ENCODE measurements around a stretch of chr18.

- RRBS: no CpG with 5 or more reads among the region's 1 CpG
Observed at GRCh38 chr18:31278653-31279153, 39.3 kb upstream of the DSG1 start.

DNA sequence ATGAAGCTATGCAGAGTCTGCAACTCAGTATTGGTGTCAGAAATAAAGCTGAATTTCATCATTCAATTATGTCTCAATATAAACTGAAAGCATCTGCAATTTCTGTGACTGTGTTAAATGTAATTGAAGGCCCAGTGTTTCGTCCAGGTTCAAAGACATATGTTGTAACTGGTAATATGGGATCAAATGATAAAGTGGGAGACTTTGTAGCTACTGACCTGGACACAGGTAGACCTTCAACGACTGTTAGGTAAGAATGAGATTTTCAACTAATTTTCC lies 18.3 kb downstream of the DSG1 start:
- RRBS: no CpG with 5 or more reads among the region's 2 CpGs

- RRBS: no CpG with 5 or more reads among the region's 5 CpGs
Observed at GRCh38 chr18:31546099-31546667, 45.5 kb upstream of the TTR start.

- RRBS: no CpG with 5 or more reads among the region's 4 CpGs
Observed at GRCh38 chr18:32040767-32041454, 22.3 kb downstream of the RNF125 start.

DNA sequence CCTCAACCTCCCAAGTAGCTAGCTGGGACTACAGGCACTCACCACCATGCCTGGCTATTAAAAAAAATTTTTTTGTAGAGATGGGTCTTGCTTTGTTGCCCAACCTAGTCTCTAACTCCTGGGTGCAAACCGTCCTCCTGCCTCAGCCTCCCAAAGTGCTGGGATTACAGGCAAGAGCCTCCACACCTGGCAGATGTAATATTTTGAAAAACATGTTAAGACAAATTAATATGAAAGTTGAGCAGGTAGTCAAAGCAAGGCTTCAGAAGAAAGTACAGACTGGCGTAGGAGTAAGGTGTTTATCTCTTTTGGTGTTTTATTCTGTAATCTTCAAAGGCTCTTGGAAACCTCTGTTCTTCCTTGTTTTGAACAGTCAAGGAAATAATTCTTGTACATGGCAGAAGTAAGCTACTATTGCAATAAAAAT lies 5.2 kb downstream of the RNF138 start:
- RRBS: no CpG with 5 or more reads among the region's 2 CpGs

DNA sequence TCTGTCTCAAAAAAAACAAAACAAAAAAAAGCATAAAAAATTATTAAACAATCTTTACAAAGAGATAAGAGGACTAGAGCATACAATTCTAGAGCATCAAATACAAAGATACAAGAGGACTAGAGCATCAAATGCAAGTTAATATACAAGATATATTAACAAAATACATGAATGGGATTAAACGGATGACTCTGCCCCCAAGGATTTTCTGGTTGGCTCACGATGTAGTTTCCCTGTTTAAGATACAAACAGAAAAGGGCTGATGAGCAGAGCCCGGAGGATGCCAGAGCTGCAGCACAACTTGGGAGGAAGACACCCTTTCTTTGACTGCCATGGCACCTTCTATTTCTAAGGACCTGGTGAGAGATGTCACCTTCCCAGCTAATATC lies 93.7 kb downstream of the MEP1B start:
- RRBS: no CpG with 5 or more reads among the region's 3 CpGs

- RRBS: no CpG with 5 or more reads among the region's 4 CpGs
Observed at GRCh38 chr18:32349695-32350111, 121.0 kb downstream of the GAREM1 start.

GRCh38 chr18:32350877-32351264 lies 119.8 kb downstream of the GAREM1 start:
- RRBS: no CpG with 5 or more reads among the region's 1 CpG

- RRBS: no CpG with 5 or more reads among the region's 8 CpGs
Observed at GRCh38 chr18:32469190-32469646, 1.5 kb downstream of the GAREM1 start.

DNA sequence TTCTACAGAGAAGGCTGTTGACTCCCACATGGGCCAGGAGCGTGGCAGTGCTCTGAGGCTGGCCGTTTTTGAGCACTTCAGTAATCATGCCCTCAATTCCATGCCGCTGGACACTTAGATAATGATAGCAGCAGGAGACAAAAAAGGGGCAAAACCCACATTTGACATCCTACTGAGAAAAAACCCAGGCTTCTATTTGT lies 51.8 kb downstream of the KLHL14 start:
- RRBS: no CpG with 5 or more reads among the region's 3 CpGs

- RRBS: no CpG with 5 or more reads among the region's 27 CpGs
Observed at GRCh38 chr18:34221762-34222519, 2.8 kb downstream of the NOL4 start.

DNA sequence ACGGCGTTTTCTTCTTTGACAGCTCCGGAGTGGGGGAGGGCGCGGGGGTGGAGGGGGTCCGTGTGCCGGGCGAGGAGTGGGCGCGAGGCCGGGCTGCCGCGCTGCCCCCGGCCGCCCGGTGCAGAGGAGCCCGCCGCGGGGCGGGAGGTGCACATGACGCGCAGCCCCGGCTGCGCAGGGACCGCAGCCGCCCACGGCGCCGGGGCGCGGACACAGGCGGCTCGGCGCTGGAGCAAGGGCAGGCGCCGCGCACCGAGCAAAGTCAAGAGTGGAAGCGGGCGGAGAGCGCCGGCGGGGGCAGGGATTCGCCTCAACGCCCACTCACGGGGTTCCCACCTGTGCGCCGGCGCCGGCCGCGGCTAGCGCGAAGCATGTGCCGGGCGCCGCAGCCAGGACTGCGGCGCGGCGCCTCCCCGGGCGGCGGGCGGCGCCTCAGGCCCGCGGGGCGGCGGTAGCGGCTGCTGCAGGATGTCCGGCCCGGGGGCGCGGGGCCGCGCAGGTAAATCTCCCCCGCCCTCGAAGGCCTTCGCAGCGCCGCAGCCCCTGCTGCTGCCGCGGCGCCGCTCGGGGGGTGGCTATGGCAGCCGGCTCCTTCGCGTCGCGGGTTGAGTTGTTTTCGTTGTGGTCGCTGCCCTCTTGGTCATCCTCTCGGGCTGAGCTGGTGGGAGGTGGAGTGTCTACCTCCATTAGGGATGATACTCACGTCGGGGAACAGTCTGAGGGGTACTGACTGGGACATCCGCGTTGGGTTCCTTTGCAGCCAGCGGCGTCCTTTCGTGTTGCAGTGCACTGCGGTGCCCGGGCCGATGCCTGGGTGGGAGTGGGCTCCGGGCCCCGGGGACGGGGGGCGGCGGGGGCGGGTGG lies 216.3 kb upstream of the DTNA start:
- RRBS: 2% methylated on average over 47 of the region's 111 CpGs

DNA sequence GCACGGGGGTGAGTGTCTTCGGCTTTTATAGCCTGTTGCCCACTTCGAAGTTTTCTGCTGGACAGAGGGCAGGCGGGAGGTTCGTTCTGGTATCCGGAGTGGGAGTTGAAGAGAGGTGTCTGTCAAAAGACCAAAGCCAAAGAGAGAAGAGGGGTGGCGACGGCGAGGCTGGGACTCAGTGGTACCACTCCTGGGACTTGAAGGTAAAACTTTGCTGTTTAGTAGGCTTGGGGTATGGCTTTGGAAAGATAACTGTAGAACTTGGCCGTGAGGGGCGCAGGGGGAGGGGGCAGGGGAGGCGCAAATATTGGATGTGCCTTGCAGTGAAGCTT lies 215.7 kb upstream of the DTNA start:
- RRBS: no CpG with 5 or more reads among the region's 12 CpGs

DNA sequence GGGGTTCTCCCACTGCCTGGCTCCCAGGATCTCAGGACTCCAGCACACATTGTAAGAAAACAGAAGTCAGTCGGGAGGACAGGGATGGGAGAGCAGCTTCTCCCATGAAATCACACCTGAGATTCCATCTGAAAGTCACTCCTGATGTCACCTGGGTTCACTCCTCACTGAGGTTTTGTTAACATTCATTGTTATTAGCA lies 64.1 kb downstream of the DTNA start:
- RRBS: no CpG with 5 or more reads among the region's 1 CpG

- RRBS: no CpG with 5 or more reads among the region's 7 CpGs
Observed at GRCh38 chr18:34817881-34818566, 107.9 kb downstream of the DTNA start.

DNA sequence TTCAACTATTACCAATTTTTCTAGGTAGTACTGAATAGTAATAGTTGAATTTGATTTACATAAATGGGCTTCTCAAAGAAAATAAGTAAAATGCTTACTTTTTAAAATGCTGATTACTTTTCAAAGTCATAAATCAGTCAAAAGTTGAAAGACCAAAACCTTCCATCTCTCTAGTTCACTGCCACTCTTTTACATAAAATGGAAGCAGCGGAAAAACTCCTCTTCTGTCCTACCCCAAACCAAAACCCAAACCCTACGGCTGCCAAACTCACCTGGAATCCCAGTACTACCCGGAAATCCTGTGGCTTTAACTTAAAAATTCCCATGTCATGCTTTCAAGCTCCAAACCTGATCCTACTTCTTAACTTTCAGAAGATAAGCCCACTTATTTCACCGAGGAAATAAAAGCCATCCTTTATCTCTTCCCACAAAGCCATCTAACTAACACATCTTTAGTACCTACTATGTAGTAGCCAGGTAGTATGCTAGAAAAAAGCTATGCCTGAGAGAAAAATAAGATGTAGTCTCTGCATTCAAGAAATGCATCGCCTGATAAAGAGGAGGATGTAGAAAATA lies 81.1 kb upstream of the MAPRE2 start:
- RRBS: no CpG with 5 or more reads among the region's 5 CpGs

DNA sequence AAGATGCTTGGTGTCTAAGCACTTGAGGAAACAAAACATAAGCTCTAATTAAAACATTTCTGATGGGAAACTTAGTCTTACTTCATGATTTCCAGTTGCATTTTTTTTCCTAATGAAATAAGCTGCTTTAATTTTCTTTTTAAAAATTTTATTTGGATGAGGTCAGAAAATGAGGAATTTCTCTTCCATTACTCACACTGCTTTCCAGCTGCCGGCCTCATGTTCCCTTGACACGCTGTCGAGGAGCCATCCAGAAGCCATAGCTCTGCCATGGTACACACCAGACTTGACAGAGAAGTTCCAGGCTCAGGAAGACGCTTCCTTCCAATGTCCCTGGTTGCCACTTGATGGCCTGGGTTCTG lies 12.1 kb upstream of the MAPRE2 start:
- RRBS: no CpG with 5 or more reads among the region's 4 CpGs

- RRBS: no CpG with 5 or more reads among the region's 6 CpGs
Observed at GRCh38 chr18:35075121-35075758, 34.0 kb downstream of the MAPRE2 start.

GRCh38 chr18:35085381-35086104 lies 44.3 kb downstream of the MAPRE2 start:
- RRBS: no CpG with 5 or more reads among the region's 3 CpGs

- RRBS: no CpG with 5 or more reads among the region's 2 CpGs
Observed at GRCh38 chr18:35261283-35262020, 20.6 kb downstream of the ZNF397 start.